ENCODE measurements around a stretch of chr11.

- PRO-cap: no peak
These were observed 37.4 kb downstream of the ZC3H12C start for GRCh38 chr11:110130490-110131187.

- PRO-cap: no peak
These were observed 65.6 kb downstream of the RDX start for GRCh38 chr11:110230555-110231395.

- PRO-cap: unidirectional peak, plus-strand start at chr11:110295740; unidirectional peak, plus-strand start at chr11:110295795; unidirectional peak, plus-strand start at chr11:110295916
These were observed 631 bp downstream of the RDX start for GRCh38 chr11:110295640-110296325.

GRCh38 chr11:111132180-111132545, 113.4 kb upstream of the POU2AF2 start:
- PRO-cap: no peak

- PRO-cap: no peak
These were observed 68.0 kb upstream of the POU2AF2 start for GRCh38 chr11:111177512-111177891.

GRCh38 chr11:111301985-111302854, 3.9 kb downstream of the POU2AF3 start:
- PRO-cap: no peak

DNA sequence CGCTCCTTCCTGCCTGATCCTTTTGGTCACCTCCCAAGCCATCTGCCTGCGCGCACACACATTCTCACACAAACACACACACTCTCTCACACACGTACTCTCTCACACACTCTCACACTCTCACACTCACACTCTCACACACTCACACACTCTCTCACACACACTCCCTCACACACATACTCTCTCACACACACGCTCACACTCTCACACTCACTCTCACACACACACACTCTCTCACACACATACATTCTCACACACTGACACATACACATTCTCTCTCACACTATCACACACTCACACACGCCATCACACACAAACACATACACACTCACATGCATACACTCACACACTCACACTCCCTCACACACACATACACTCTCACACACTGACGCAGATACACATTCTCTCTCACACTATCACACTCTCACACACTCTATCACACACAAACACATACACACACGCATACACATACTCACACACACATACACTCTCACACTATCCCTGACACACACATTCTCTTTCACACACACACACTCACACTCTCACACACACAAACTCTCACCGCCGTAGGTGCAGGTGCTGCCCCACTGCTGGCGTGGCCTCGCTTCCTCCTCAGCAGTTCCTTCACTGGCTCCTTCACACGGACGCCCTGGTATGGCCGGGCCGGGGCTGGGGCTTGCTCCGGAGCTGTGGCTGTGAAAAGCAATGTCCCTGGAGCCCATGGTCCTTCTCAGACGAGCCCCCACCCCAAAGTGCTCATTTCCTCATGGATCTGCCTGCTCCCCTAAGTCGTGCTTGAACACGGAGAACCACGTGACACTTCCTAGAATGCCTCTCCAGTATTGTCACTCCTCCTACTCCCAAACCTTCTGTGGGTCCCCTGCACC, 20.6 kb downstream of the POU2AF1 start:
- PRO-cap: no peak

- PRO-cap: no peak
These were observed 16.2 kb downstream of the POU2AF1 start for GRCh38 chr11:111362653-111363433.

DNA sequence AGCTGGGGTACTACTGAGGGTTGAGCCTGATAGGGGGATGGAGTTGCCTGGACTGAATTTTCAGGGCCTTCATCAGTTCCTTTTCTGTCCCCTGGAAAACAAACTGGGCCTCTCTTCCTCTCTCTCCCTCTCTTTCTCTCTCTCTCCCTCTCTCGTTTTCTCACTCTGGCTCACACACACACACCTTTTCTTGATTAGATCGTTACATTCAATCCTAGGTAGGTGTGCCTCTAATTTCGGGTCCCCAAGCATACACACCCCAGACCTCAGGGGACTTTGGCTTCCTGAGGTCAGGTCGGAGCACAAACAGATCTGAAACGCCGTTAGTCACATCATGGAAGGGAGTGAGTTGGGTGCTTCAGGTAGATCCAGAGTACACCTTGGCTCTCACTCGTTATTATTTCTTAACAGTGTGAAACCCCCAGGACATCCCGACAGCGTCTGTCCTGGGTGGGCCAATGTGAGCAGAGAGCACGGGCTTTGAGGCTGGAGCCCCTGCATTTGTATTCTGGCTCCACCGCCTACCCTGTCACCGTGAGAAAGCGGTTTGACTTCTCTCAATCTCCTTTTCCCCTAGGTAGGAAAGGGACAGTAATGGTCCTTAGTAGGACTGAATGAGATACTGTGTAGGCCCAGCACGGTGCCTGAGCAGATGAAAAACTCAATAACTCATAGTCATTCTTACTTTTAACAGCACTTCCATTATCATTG, 37.3 kb upstream of the POU2AF1 start:
- PRO-cap: no peak

DNA sequence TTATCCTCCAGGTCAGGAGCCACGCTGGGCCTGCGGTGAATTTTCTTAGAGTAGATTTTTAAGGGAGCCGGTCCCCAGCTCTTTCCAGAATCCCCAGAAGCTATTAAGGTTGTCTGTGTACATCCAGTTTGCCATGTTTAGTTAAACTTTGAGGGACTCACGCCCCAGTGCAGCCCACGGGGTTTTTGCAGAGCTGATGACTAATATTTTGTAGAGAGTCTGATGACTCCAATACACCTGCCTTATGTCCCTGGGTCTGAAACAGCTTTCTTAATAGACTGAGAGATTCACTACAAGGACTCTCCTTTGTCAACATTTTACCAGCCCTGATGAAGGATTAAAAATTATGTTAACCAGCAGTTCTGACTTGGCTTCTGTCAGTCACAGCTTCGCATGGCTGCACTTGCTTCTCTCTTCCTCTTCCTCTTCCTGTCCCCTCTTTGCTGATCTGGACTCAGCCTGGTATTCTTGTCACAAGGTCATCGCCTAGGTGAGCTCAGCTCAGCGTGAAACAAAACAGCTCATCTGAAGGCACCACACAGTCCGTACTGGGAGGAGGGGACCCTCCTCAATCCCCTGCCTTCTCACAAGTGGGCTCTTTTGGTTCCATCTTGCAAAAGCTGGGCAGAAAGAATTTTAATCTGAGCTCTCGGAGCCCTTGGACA, 37.9 kb upstream of the POU2AF1 start:
- PRO-cap: bidirectional peak, plus-strand start at position 541 of the sequence, minus-strand start at position 376 of the sequence

DNA sequence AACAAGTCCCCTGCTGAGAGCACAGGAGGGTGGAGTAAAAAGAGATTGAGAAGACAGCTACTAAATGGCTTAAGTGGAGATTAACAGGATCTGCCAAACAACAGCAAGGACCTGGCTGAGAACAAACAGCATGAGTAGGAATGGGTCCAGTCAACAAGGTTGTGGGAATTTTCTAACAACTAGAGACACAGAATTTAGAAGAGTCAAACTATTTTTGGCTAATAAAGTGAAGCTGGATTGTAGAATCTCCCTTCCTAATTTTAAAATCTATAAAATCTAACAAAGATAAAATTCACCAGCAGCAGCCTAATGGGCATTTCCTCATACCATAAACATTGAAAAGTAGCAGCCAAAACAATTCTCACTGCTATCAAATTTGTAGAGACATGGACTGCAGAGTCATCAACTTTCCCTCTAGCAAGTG, 18.0 kb downstream of the BTG4 start:
- PRO-cap: no peak

DNA sequence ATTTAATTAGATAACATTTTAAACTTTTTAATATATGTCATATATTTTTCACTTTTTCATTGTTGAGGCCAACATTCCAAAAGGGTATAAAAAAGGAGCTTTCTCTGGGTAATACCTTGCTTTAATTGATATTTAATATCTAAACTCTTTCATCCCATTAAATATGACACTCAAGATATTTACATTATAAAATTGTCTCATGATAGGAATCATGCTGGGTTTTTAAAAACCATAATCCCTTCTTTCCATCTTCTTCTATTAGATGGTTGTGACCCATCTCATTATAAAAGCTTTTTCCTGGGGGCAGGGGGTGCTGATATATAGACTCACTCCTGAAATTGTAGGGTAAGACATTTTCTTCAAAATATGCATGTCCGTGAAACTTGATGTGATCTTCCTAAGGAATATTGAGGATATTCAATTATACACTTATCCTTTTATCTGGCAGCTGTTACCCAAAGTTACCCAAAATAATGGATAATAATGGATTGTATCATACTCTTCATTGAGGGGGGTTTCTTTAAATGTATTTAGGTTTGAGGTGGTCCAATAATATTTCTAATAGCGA, 10.9 kb downstream of the SIK2 start:
- PRO-cap: no peak

GRCh38 chr11:111736851-111737161, 29.4 kb downstream of the PPP2R1B start:
- PRO-cap: no peak

DNA sequence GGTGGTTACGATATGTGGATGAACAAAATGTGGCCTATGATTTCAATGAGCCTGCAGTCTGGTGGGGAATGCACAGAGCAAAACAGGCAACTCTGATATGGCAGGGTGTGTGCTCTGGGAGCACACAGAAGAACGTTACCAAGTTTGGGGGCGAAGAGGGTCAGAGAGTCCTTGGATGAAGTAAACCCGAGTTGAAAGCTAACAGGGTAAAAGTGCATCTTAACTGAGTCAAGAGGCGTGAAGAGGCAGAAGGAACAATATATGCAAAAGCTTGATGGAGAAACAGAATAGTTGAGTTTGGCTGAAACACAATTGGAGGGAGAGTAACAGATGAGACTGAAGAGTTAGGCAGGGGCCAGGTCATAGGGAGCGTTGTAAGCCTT, 330 bp downstream of the CFAP68 start:
- PRO-cap: no peak

GRCh38 chr11:111933826-111934275, 3.3 kb upstream of the DIXDC1 start:
- PRO-cap: no peak

- PRO-cap: no peak
These were observed 40.2 kb upstream of the DLAT start for GRCh38 chr11:111984893-111985568.

- PRO-cap: no peak
These were observed 33.6 kb downstream of the SDHD start for GRCh38 chr11:112120167-112120715.

- PRO-cap: no peak
These were observed 303.7 kb upstream of the PLET1 start for GRCh38 chr11:112564103-112564946.

- PRO-cap: no peak
These were observed 98.0 kb upstream of the NCAM1 start for GRCh38 chr11:112863215-112863604.

- PRO-cap: no peak
These were observed 18.2 kb upstream of the NCAM1 start for GRCh38 chr11:112942896-112943593.

All from colic lymph node (tissue), 1 donor.